Bile duct (tissue), 1 donor: ENCODE measurements around a stretch of chr12.

GRCh38 chr12:45728604-45729094, 857 bp upstream of the ARID2 start:
- PRO-cap, result bidirectional peak, plus-strand start at chr12:45729064, minus-strand start at chr12:45728764

DNA sequence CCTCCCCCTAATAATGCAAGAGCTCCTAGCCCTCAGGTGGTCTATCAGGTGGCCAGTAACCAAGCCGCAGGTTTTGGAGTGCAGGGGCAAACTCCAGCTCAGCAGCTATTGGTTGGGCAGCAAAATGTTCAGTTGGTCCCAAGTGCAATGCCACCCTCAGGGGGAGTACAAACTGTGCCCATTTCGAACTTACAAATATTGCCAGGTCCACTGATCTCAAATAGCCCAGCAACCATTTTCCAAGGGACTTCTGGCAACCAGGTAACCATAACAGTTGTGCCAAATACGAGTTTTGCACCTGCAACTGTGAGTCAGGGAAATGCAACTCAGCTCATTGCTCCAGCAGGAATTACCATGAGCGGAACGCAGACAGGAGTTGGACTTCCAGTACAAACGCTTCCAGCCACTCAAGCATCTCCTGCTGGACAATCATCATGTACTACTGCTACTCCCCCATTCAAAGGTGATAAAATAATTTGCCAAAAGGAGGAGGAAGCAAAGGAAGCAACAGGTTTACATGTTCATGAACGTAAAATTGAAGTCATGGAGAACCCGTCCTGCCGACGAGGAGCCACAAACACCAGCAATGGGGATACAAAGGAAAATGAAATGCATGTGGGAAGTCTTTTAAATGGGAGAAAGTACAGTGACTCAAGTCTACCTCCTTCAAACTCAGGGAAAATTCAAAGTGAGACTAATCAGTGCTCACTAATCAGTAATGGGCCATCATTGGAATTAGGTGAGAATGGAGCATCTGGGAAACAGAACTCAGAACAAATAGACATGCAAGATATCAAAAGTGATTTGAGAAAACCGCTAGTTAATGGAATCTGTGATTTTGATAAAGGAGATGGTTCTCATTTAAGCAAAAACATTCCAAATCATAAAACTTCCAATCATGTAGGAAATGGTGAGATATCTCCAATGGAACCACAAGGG, 122.1 kb downstream of the ARID2 start:
- PRO-cap, result no peak

- PRO-cap, result no peak
These were observed 84.8 kb downstream of the SCAF11 start for GRCh38 chr12:45905248-45906389.

DNA sequence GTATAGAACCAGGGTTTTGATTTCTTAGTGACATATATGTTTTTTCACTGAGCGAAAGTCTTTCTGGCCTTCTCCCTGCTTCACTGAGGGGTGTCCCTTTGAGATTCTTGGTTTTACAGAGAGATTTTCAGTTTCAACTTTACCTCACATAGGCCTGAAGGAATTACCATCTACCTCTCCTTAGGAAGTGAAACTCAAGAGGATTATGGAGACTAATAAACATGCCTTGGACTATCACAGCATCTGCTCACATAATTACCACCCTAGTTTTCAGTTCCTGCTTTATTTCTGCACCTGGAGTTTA, 118.3 kb upstream of the SCAF11 start:
- PRO-cap, result no peak

DNA sequence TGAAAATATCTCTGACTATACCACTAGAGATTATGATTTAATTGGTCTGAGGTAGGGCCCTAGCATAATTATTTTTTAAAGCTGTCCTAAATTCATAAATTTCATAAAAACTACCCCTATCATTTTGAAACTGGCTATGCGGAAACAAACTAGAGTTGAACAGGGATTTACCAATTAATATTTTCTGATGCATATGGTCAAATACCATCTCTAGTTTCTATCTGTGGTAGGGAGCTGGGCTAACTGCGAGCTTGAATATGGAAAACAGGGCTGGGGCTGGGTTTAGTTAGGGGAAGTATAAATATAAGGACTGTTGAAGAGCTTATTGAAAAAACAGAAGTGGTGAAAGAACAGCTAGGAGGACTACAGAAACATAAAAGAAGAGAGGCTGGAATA, 91.9 kb downstream of the SLC38A1 start:
- PRO-cap, result no peak

- PRO-cap, result no peak
These were observed 15.3 kb downstream of the SLC38A2 start for GRCh38 chr12:46357096-46357871.

- PRO-cap, result no peak
These were observed 5.8 kb downstream of the SLC38A2 start for GRCh38 chr12:46366770-46367258.

- PRO-cap, result no peak
These were observed 4.9 kb downstream of the SLC38A2 start for GRCh38 chr12:46367676-46368027.

DNA sequence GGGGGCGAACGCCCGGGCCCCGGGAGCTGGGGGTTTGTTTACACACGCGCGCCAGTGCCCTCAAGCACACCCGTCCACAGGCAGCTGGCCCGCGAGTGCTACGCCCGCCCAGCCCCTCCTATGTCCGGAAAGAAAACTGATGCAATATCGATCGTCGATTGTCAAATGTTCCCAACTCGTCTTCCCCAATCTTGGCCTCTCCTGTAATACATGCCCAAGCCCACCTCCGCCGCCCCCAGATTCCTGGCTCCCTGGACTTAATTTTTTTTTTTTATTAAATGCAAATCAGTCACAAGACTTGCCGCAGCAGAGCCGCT, 699 bp downstream of the SLC38A2 start:
- PRO-cap, result bidirectional peak, plus-strand start outside the sequence, minus-strand start at position 97 of the sequence

DNA sequence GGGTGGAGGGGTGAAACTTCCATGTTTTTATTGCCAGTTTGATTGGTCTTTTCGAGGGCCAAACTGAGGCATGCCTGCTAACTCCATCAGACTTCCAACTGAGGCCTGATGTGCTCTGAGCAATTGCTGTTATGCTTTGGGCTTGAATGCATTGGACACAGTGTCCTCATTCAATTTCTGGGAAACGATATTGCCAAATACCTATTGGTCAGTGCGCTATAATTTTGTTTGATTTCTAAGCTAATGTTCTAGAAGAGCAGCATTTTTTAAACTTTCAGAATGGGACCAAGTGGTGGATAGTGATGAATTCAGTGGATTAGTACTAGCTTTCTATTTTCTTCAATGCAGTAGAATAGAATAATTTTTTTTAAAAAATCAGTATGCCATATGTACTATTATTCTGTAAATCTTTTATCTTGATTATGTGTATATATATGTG, 2.2 kb upstream of the SLC38A2 start:
- PRO-cap, result no peak

DNA sequence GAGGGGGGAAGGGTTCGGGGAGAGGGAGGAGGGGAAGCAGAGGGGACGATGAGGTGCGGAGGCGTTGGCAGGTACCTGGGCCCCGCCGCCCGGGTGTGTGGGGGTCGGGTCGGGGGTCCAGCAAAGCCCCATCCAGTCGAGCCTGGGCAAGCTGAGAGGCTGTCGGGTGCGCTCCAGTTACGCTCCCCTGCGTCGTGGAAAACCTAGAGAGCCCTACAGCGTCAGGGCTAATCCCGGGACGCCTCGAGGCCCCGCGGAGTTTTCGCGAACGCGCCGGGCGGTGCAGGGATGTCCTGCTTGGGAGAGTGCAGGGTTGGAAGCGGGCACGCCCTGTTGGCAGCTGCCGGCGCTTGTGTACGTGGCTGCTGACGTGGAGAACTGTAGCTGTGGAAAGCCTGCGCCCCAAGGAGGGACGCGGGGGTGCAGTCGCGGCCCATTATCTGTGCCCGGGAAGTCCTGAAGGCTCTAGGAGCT, 11.1 kb upstream of the SLC38A2 start:
- PRO-cap, result bidirectional peak, plus-strand start at position 39 of the sequence, minus-strand start outside the sequence; bidirectional peak, plus-strand start at position 405 of the sequence, minus-strand start at position 263 of the sequence

- PRO-cap, result unidirectional peak, plus-strand start at chr12:46387200
These were observed 14.2 kb upstream of the SLC38A2 start for GRCh38 chr12:46386310-46387635.

GRCh38 chr12:46480975-46481806, 108.6 kb upstream of the SLC38A2 start:
- PRO-cap, result no peak

DNA sequence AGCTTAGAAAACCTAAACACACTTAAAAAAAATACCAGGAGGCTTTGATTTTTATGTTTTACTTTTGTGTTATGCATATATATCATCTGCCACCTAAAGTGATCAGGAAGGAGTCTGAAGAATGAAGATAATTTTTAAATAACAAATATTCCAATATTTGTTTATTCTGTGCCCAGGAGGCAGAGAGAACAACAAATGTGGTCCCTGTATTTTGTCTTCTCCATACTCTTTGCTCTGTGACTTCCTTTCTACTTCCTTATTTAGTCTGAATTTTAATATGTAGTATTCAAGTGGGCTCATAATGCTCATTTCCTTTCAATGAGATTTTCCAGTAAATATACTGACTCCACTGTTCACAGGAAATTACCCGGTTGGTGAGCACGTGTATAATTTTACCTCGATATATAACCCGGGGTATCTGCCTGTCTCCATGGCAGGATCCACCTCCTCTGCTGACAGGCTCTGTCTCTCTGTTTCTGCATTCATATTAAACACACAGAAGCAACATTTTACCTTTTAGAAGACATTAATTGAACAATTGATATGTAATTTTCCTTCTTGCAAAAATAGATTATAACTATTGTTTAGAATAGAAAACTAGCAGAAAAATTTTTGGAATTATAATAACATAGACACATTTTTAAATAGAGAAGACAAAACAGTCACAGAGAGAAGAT, 166.0 kb downstream of the SLC38A4 start:
- PRO-cap, result bidirectional peak, plus-strand start at position 431 of the sequence, minus-strand start at position 231 of the sequence

GRCh38 chr12:46783557-46784329, 42.1 kb downstream of the SLC38A4 start:
- PRO-cap, result no peak

DNA sequence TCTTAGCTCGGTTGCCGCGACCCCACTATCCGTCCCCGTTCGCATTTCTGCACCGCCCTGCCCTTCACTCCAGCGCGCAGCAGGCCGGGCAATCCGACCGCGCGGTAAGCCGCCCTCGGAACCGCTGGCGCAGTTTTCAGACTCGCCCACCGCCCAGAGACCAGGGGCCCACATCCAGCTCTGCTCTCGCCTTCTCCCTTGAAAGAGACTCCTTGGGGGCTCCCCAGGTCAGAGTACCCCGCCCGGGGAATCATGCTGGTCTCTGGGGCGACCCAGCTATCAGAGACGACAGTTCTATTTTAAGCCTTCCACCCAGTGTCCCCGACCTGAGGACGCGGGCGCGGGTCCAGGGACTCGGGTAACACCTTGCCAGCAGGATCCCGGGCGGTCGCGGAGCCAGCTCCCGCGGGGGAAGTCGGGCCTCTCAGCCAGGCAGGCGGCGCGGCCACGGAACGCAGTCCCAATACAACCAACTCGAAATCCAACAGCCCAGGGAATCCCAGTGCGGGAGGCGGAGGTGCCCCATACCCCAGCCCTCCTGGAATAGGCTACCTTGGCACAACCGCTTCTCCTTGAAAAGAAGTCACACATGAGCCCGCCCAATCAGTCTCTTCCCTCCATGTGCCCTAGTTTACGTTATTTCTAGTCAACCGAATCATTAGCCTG, 5.8 kb upstream of the SLC38A4 start:
- PRO-cap, result no peak

- PRO-cap, result no peak
These were observed 10.8 kb upstream of the PCED1B start for GRCh38 chr12:47068434-47069141.

DNA sequence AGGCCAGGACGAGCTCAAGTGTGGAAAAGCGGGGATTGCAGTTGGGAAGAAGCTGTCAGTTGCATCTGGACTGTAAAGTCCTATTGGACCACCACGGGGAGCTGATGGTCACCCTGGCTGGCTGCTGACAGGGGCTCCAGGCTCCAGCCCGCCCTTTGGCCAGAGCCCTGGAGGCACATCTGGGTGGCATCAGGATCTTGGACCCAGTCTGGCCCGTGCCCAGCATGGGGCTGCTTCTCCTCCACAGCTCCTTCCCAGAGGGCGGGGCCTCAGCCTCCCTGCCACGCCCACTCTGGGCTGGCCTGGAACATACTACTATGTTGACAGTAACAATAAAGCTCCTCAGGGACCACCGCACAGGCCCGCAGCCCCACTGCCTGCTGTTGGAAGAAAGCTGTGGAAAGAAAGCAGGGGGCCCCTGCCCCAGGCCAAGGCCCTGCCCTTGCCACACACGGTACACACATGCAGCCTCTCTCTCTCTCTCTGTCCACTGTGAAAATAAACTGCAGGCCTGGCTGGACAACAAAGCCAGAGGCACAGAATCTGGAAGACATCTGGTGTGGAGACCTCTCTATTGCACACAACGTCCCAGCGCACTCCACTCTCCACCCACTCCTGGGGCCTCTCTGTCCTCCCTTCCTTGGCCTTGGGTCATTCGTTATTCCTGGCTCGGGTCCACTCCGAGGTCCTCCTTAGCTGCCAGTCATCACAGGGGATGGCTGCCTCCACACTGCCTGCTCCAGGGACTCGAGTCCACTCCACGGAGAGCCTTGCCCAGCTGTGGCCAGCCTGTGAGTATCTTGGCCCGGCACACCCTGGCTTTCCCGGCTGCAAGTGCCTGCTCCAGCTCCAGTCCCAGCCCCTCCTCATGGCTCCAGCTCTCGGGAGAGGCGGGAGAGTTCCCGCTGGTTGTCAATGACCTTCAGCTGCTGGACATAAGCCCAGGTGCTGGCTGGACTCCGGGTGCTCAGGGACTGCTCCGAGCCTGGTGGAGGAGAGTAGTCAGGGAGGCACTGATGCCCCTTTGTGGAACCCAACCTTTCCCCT, 11.7 kb upstream of the ENDOU start:
- PRO-cap, result no peak

- PRO-cap, result no peak
These were observed 14.5 kb upstream of the ENDOU start for GRCh38 chr12:47739667-47740350.

GRCh38 chr12:47754756-47755154, 3.9 kb downstream of the RAPGEF3 start:
- PRO-cap, result no peak